ENCODE data around the genes FUZ and MYH14.

- PRO-cap: no peak
These were observed 10.4 kb downstream of the PRR12 start for GRCh38 chr19:49601105-49602060.

- PRO-cap: bidirectional peak, plus-strand start at chr19:49672373, minus-strand start at chr19:49672376
These were observed 4.9 kb upstream of the PRMT1 start for GRCh38 chr19:49672001-49672713.

DNA sequence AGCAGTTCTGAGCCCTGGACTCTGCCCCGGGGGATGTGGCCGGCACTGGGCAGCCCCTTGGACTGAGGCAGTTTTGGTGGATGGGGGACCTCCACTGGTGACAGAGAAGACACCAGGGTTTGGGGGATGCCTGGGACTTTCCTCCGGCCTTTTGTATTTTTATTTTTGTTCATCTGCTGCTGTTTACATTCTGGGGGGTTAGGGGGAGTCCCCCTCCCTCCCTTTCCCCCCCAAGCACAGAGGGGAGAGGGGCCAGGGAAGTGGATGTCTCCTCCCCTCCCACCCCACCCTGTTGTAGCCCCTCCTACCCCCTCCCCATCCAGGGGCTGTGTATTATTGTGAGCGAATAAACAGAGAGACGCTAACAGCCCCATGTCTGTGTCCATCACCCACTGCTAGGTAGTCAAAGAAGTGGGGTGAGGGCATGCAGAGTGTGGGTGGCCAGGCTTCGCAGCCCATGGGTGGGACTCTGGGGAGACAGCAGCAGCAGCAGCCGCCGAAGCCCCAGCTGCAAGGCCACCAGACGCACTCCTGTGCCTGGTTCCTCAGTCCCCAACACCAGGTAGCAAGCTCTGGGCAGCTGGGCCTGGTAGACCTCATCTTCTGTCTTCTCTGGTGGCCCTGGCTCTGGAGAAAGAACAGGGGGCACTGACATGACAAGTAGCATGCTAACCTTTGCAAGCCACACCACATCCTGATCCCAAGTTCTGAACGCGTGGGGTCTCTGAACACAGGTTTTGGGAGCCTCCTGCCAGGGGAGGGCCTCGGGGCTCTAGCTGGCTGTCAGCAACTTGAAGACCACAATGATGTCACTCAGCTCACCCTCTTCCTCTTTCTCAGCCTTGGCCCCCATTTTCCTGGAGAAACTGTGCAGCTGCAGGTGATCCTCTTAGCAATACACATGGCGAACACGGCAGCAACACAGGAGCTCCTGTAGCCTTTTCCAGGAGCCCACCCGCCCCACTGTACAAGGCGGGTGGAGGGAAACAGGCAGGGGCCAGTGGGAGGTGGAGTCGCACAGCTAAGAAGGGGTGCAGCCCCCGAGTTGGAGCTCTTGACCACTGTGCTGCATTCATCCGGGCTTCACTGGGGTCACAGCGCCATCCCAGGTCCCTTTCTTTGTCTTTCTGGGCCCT is 6.0 kb downstream of the FUZ start:
- PRO-cap: no peak

- PRO-cap: bidirectional peak, plus-strand start at chr19:49813142, minus-strand start at chr19:49813178; bidirectional peak, plus-strand start at chr19:49813344, minus-strand start at chr19:49813277; bidirectional peak, plus-strand start at chr19:49813697, minus-strand start at chr19:49813587
These were observed at the start of gene FUZ for GRCh38 chr19:49812991-49814067. TSS of gene FUZ (minus strand) at chr19:49813292.

DNA sequence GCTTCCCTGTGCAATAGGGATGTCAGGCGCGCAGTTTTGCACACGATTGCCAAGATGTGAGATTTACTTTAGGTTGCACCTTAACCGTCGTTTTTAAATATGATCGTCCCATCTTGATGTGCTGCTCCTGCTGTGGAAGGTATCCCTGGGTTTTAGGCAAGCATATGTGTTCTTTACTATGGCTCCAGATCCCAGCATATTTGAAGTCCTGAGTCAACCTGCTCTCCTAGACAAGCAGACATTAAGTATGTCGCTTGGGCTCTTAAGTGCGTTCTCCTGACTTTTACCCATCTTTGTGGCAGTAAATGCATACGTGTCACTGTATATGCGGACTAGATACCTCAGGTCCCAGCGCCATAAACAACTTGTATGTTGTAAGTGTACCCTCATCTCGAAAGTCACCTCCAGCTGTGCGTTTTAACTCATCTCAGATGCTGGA is 14.9 kb downstream of the PNKP start:
- PRO-cap: no peak

DNA sequence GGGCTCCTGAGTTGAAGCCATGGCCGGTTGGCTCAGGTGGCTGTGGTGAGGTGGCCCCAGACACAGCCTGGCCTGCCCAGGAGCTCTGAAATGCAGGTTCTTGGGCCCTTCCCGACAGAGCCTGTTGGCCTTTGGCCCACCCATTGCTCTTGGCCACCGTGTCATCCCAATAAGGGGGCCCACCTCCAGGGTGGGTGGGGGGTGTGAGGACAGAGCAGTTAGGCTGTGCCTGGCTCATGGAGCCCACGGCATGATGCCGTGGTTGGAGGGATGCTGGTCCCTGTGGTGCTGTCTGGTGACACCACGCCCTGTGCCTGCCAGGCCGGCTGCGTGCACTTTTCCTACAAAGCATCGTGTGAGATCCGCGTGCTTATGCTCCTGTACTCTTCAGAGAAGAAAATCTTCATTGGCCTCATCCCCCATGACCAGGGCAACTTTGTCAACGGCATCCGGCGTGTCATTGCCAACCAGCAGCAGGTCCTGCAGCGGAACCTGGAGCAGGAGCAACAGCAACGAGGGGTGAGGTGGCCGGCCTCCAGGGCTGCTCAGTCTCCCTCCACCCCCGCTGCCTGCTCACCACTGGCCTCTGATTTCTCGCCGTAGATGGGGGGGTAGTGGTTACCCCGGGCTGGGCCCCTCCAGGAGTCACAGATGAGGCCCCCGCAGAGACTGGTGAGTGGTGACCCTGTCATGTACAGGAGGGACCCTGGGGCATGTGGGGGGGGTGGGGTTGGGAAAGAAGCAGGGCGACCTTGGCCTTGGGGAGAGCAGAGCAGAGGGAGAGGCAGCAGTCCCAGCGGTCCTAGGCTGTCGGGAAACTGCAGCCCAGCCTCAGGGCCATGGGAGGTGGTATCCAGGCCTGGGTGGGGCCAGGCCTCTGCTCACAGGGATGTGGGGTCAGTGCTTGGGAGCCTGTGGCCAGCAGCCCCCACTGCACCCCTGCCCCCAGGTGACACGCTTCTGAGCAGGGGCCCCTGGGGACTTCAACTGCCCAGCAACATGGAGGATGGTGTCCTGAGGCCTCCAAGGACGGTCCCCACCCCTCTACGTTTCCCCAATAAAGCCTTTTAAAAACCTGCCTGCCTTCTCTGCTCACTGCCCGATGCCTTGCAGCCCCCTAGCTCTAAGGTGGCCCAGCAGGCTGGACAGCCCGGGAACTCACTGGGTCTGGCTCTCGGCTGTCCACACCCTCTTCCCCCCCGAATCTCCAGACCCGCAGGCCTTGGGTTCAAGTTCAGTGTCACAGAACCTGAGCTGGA is 7.3 kb downstream of the PNKP start:
- PRO-cap: no peak

DNA sequence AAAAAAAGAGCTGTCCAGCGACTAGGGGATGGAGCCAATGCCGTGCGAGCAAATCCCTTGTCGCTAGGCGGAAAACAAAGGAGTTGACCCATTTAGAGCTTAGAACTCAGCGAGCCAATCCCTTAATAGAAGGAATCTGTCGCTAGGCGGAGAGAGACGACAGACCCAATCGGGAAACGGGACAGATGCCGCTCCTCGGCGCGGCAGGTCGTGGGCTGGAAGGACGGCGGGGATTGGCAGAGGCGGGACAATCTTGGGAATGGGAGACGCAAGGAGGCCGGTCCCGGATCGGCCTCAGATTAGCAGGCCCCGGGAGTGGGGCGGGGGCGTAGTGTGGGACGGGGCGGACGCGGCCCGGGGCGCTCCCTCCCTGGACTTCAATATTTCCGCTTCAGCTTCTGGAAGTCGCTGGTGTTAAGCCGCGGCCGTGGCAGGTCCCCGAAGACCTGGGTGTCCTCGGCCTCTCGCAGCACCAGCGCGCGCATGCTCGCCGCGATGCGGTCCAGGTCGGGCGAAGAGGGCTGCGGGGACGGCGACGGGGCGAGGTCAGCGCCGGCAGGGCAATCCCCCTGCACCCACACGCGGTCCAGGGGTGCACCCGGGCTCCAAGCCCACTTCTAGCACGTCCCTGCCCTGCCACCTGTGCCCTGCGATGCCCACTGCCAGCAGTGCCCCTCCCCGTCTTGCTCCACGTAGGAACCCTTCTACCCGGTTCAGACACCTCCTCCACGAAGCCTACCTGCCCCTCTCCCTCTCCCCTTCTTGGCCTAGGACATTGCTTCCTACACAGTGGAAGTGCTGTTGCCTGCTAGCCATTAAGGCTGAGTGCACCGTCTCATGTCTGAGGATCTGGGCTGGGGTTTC is 2.4 kb upstream of the PNKP start:
- PRO-cap: bidirectional peak, plus-strand start at position 297 of the sequence, minus-strand start outside the sequence; bidirectional peak, plus-strand start at position 505 of the sequence, minus-strand start at position 489 of the sequence

DNA sequence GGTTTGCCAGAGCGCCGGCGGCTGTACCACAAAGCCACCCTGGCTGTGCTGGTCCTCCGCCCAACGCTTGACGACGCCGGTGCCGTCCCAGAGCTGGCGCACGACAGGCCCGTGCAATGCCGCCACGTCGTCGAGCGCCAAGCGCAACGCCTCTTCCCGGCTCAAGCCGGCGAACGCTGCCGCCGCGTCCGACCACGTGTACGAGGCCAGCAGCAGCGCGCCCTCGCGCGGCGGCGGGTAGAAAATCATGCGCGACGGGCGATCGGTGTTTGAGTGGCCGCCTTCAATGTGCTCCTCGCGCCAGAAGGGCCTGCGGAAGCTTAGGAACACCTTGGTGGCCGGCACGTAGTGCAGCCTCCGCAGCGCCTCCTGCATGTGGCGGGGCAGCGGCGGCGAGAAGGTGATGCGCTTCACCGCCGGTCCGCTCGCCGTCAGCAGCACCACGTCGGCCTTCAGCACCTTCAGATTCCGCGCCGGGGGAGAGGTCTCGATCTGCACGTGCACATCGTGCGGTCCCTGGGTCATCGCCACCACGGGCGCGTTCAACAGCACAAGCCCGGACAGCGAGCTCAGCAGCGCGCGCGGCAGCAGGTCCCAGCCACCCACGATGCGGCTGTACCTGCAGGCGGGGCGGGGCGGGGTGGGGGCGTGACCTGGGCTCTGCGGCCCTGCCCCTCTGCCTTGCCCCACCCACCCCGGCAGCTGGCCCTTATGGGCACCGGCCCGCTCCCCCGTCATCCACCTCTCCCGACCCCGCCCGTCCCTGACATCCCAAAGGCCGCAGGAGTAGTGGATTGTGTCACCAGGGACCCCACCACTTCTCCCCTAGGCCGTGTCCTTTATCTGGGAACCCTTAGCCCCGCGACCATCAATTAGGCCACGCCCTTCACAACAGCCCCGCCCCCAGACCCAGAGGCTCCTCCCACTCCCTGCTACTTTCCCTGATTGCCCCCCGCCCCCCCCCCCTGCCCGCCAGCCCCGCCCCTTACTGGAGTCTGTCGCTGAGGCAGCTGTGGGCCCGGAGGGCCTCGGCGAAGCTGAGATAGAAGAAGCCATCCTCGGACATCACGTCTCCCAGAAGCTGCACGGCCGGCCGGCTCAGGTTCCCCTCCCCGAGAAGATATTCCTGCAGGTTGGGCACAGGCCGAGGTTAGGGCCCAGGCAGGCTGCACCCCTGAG is 6.3 kb downstream of the IL4I1 start:
- PRO-cap: no peak

- PRO-cap: no peak
These were observed 3.1 kb upstream of the NUP62 start for GRCh38 chr19:49932144-49932997.

GRCh38 chr19:50202977-50204217 is at the start of gene MYH14:
TSS of gene MYH14 (plus strand) at chr19:50203622.
- PRO-cap: bidirectional peak, plus-strand start at chr19:50203674, minus-strand start at chr19:50203483

DNA sequence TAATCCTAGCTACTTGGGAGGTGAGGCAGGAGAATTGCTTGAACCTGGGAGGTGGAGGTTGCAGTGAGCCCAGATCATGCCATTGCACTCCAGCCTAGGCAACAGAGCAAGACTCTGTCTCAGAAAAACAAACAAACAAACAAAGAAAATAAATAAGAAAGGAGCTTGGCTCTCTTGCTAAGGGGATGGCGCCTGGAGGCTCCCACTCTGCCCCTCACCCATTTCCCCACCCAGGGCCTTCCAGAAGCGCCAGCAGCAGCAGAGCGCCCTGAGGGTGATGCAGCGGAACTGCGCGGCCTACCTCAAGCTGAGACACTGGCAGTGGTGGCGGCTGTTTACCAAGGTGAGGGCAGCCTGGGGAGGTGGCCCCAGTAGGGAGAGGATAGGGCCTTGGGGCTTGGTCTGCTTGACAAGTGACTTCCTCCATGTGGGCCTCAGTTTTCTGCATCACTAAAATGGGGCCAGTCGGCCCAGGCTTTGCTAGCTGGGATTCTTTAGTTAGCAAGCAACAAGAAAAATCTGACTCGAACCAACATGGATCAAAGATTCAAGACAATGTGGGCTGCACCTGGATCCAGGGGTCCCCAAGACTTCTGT is 59.8 kb downstream of the MYH14 start:
- PRO-cap: no peak

DNA sequence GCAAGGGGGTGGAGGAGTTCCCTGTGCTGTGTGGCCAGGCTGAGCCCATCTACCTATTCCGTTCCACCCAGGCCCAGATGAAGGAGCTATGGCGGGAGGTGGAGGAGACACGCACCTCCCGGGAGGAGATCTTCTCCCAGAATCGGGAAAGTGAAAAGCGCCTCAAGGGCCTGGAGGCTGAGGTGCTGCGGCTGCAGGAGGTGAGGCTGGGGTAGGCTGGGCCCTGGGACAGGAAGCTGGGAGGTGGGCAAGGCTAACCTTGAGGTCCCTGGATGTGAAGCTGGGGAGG is 37.0 kb downstream of the KCNC3 start:
- PRO-cap: no peak

DNA sequence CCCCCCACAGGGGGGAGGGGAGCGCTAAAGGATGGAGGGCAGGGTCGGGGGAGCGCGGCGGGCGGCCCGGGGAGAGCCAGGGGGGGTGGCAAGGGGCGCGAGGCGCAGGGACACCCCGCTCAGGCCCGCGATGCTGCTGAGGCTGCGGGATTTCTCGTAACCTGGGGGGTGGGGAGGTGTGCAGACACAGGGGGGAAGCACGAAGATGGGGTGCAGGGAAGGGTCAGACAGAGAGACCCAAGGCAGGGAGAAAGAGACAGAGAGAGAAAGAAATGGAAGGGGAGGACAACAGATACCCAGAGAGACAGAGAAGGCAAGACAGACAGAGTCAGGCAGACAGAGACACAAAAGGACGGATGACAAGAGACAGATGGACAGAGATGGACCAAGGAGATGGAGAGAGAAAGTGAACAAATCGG is 14.3 kb downstream of the KCNC3 start:
- PRO-cap: no peak

GRCh38 chr19:50341273-50341619 is 12.1 kb upstream of the KCNC3 start:
- PRO-cap: no peak

GRCh38 chr19:50415016-50415522 is 3.7 kb upstream of the SPIB start:
- PRO-cap: no peak

DNA sequence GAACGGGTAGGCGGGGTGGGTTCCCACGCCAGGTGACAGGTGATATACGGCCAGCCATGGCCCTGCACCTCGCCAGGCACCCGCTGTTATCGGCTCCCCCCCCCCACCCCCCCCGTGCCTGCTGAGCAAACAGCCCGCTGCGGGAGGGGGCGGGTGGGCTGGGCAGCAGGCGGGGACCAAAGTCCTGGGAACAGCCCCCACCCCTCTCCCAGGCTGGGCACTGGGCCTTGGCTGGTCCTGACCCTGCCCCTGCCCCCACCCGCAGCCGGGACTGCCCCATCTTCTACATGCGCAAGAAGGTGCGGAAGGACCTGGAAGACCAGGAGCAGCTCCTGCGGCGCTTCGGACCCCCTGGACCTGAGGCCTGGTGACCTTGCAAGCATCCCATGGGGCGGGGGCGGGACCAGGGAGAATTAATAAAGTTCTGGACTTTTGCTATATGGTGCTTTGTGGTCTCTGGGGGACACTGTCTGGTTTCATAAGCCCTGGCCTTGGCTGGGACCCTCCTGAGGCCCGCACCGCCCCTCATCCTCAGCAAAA is 1.1 kb upstream of the SPIB start:
- PRO-cap: no peak

GRCh38 chr19:50489336-50490062 is 12.9 kb upstream of the GARIN5A start:
- PRO-cap: no peak

DNA sequence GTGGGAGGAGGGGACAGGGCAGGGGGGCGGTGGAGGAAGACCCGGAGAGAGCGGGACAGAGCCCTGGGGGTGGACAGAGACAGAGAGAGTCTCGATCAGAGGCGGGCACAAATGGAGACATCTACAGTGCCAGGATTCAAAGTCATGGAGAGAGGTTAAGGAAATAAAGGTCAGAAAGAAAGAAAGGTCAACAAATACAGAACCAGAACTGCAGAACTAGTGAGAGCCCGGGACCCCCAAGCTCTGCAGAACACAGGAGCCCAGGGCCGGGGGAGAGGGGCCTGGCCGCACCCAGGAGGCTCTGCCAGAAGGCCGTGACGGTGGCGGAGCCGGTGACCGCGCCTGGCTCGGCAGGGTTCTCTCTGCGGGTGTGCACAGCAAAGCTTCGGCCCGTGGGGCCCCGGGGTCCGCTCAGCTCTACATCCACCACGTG is 870 bp upstream of the JOSD2 start:
- PRO-cap: no peak

DNA sequence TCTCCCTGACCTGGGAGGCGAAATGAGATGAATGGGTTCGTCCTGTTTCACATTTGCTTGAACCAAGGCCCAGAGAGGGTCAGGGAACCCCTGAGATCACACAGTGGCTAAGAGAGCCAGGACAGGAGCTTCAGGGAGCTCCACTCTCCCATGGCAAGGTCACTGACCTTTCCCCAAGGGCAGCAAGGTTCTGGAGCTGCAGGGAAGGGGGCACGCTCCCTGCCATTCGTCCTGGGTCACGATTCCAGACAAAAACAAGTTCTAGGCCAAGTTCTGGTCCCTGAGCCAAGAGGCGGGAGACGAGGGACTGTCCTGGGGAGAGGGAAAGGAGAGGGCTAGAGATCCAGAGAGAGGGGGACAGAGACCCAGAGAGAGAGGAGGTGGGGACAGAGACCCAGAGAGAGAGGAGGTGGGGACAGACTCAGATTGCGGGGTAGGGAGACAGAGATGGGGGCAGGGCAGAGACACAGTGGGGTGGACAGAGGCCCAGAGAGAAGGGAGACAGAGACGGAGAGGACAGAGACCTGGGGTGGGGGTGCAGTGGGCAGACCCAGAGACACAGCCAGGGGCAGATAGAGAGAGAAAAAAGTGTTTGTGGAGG is 508 bp downstream of the ASPDH start:
- PRO-cap: no peak

DNA sequence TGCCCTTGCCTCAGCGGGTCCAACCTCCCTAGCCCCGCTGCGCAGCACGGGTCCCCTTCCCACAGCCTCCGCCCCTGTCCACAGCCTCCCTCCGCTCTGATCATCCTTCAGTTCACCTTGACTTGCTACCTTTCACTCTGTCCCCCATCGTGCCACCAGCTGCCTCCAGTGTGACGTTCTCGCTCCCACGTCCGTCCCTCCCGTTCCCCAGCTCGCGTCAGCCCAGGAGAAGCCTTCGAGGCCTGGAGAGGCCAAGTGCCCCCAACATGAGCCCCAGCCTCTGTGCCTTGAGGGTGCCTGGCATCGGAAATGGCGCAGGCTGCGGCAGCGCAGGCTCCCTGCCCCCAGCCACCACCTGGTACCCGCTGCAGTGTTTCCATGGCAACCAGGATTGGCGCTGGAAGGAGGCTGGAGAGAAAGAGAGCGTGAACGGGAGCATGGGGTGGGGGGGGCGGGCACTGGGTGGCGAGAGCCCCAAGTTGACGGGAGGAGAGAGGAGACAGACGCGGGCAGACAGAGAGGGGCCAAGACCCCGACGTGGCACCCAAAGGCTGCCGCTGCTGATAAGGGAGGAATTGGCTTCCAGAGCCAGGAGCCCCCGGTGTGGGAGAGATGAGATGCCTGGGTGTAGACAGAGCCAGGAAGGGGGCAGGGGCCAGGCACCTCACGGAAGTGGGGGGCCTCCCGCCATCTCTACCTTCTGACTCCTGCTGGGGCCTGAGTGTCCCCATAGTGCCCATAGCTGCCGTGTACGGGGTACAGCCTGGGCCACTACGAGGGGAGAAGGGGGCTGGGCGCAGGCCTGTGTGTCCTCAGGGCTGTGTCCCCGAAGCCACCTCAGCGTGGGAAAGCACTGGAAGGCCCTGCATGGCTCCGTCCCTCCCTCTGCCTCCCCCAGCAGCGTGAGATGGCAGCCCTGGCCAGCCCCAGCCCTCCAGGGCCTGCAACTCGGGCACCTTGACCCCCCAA is 933 bp upstream of the ASPDH start:
- PRO-cap: no peak